ENCODE measurements around the gene MTRFR.

DNA sequence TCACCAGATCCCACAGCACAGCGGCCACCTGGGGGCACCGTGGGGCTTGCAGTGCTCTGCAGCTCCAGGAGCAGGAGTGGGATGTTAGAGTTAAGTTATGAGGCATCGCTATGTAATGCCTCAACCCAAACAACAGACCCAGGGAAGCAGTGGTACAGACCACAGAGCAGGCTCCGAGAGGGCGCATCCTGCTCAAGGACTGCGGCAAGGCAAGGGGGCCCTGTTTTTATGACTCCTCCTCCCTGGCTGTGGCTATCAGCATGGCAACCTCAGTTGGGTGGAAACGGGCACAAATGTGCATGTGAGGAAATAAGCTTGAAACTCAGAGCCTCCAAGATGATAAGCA lies 63.1 kb downstream of the ARL6IP4 start:
- PRO-cap = no peak

DNA sequence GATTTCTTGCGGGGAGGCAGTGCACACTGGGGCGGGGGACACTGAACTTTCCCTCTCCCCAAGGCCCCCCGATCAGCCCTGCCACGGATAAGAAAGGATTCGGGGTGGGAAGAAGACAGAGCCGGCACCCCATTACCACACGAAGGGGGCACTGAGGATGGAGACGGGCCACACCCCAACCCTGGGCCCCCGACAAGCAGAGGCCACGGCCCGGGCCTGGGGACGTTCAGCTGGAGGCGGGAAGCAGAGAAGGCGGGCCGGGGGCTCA lies 866 bp downstream of the PITPNM2 start:
- PRO-cap = no peak

GRCh38 chr12:123233300-123234006 lies at the start of gene MTRFR:
Gene MTRFR, plus strand, starts transcription at chr12:123233436.
- PRO-cap = bidirectional peak, plus-strand start at chr12:123233436, minus-strand start at chr12:123233170; unidirectional peak, plus-strand start at chr12:123233712

GRCh38 chr12:123241933-123243205 lies 9.1 kb downstream of the MTRFR start:
- PRO-cap = no peak

GRCh38 chr12:123471405-123471733 lies 13.4 kb downstream of the SNRNP35 start:
- PRO-cap = no peak

GRCh38 chr12:123510746-123511785 lies 22.5 kb downstream of the RILPL1 start:
- PRO-cap = no peak

DNA sequence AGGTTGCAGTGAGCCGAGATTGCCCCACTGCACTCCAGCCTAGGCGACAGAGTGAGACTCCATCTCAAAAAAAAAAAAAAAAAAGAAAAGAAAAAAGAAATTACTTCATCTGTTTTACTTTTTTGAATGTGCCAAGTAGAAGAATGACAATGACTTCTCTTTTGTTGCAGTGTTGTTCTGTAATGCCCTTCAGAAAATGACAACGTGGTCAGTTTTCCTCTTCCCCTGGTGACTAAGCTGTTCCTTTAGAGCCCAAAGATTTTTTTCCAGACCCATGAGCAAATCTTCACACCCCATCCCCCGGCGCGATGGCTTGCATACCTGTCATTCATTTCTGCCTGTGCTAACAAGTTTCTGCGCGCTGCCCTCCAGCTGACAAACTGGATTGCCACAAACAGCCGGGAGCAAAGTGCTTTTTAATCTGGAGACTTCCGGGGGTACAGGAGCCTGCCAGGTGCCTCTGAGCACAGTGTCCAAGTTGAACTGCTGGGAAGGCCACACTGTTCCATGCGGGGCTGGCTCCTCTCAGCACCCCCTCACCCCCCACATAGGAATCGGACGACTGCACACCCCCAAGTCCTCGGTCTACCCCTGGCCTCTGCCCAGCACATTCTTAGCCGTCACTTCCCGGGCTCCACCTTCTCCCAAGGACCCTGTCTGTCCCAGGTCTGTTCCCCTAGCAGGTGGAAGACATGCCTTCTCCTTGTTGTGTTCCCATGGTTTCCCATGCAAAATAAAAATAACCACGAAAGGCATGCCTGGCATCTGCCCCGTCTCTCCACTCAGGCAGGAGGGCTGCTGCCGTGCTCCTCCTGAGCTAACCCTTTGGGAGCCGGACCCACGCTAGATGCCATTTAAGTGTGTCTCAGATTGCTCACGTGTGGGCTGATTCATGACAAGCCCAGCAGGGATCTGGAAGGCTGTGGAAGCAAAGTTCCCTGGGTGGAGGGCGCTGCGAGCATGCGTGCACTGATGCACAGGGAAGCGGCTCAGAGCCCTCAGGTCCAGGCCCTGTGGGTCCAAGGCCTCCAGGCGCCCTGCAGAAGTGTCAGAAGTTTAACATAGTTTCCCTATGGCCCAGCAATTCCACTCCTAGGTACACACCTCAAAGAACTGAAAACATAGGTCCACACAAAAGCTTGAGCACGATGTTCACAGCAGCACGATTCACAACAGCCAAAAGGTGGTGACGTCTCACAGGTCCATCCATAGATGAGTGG lies 14.1 kb downstream of the RILPL1 start:
- PRO-cap = no peak

GRCh38 chr12:123742049-123742683 lies 19.9 kb upstream of the DNAH10 start:
- PRO-cap = no peak

DNA sequence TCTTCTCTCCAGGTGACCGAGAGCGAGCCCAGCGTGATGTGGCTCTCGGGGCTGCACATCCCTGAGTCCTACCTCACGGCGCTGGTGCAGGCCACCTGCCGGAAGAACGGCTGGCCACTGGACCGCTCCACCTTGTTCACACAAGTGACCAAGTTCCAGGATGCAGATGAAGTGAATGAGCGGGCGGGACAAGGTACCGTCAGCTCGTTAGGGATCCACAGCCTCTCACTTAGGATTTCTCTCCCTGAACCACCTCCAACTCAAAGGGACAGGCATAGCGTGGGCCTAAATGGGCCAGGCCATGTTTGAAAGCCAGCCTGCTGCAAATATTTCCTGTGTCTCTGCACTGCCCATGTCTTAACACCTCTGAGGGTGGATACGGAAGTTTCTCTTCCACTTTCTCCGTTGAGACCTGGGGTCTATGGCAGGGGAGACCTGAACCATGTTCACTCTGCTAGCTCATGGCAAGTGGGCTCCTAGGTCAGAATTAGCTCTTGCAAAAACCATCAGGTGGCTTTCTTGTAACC lies 39.2 kb downstream of the CCDC92 start:
- PRO-cap = no peak

GRCh38 chr12:124233345-124233897 lies 61.5 kb upstream of the RFLNA start:
- PRO-cap = no peak

GRCh38 chr12:124326780-124327260 lies 31.9 kb downstream of the RFLNA start:
- PRO-cap = no peak

DNA sequence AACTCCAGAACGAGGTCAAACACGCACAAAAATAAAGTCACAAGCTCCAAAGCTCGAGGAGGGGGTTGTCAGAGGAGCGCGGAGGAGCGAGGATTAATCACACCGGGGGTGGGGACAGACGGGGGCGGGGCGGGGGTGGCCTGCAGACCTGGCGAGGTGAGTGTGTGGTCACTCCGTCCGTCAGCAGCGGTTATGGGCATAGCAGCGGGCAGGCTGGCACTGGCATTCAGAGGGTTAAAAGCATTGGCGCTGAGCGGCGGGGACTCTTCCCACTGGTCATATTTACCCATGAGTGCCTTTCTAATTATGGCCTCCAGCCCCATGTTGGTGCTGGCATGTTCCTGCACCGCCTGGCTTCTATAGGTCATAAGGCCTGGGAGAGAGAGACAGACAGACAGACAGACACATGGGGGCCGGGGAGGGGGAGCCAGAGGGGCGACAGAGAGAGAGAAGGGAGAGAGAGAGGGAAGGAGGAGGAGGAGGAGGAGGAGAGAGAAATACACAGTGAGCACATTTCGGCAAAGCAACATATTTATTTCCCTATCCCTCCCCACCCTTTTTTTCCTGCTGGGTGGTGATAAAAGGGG lies 32.5 kb downstream of the RFLNA start:
- PRO-cap = no peak

DNA sequence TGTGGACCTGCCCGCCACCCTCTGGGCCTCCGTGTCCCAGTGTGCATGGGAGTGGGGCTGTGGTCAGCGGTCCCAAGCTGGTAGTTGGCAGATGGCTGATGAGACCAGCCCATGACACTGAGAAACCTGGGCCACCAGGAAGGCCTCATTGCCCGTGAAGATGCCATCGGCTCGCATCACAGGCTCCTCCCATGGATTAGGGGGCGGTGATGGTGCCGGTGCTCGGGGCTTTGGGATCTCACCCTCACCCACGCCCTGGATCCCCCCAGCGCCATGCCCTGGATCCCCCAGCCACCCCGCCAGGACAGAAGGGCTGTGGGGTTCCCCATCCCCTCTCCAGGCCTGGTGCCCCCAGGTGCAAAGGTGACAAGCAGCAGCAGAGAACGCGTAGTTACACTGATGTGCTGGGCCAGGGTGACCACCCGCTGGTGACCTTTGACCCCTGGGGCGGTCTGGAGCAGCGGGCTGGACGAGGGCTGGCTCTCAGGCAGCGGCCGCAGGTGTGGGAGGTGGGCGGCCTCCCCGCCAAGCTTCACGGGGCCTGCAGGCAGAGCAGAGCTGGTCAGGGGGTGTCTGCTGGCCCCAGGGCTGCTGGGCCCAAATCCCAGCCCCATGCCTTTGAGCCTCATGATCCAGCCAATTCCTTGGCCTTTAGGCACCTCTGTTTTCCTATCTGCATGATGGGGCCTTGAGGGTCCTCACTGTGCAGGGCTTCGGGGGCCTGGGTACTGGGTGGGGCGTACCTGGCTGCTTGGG lies 40.0 kb downstream of the RFLNA start:
- PRO-cap = no peak

DNA sequence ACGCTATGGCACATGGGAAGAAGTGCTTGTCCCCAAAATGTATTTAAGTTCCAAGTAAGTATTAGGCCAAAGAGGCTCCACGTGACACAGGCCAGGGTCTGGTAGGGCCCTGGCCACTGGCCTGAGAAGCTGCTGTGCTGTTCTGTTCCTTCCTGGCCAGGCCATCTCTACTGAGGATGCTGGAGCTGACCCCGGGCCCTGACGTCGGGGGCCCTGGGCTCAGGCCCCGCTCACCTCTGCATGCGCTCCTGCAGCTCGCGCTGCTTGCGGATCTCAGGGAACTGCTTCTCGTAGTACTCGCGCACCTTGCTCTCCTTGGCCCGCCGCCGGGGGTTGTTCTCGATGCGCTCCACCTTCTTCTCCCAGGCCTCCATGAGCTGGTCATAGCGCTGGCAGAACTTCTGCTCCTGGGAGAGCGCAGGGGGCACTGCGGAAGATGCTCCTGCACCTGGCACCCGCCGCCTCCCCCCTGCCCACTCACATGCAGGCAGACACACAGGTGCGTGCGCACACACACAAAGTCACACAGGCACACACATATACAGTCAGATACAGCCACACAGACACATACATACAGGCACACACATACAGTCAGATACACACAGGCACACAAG lies 135.6 kb downstream of the RFLNA start:
- PRO-cap = no peak

- PRO-cap = no peak
Measured at GRCh38 chr12:124483588-124483787, 83.9 kb downstream of the NCOR2 start.

DNA sequence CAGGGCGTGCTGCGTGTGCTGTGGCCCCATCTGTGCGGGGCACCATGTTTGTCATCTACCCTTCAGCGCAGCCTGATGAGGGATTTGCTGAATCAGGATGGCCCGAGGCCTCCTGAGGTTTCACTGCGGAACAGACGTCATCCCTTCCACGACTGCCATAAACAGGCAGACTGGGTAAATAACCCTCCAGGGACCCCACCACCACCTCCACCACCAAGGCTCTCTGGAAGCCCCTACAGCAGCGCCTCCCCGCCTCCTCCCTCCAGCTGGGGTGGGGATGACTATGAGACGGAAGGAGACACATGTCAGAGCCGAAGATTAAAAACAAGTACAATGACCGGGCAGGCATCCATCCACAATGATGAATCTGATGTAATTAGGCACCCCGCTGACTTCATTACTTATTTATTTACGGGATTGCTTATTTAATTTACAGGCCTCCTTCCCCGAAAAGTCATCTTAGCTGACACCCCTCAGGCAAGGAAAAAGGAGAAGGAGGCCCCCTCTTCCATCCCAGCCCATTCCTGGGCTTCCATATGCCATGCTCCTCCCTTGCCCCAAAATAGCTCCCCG lies 39.4 kb downstream of the NCOR2 start:
- PRO-cap = no peak

- PRO-cap = no peak
Measured at GRCh38 chr12:124568033-124568249, 529 bp upstream of the NCOR2 start.

DNA sequence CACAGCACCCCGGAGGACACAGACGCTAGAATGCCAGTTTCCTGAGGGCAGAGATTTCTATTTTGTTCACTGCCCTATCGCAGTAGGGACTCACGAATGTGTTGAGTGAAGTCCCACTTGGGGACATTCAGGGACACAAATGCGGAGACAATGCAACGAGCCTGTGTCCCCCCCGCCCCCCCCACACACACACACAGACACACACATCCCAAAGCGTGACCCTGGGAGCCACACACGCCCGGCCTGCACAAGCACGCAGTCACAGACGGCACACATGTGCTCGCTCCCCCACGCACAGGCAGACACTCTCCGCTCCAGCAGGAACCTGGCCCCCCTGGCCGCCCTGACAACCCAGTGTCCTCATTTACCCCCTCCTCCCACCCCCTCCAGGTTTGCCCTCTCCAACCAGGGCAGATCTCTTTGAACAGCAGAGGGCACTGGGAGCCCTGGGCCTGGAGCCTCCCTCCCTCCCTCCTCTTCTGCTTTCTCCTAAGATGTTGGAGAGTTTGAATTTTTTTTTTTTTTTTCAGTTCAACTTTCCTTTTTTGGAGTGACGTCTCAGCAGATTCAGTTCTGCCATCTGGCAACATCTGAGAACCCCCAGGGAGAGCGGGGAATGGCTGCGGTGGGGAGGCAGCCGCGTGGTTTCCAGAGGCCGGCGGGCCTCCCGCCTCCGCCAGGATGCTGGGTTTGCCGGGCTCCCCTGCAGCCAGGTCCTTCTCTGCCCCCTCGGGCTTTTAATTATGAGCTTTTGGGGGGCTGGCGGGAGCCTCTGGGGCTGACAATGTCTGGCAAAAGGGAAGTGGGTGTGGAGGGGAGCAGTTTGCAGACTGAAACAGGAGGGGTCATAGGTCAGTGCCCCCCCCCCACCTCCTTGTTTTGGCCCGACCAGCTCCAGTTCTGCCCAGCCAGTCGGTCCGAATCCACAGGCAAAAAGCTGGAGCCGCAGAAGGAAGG lies 1.1 kb upstream of the NCOR2 start:
- PRO-cap = bidirectional peak, plus-strand start at position 606 of the sequence, minus-strand start at position 481 of the sequence

DNA sequence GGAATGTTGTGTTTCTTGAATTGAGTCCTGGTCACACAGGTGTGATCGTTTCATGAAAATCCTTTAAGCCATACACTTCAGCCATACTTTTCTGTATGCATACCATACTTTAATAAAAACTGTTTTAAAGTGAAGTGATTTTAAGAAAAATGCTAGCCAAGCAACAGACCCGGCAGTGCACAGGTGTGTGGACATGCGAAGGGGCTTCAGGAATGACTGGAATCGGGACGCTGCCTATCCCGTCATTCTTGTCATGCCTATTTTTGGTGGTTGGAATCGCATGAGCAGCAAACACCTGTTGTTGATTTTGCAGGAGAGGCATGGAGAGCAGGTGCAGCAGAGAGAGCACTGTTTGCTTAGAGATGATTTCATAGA lies 19.1 kb upstream of the NCOR2 start:
- PRO-cap = no peak

DNA sequence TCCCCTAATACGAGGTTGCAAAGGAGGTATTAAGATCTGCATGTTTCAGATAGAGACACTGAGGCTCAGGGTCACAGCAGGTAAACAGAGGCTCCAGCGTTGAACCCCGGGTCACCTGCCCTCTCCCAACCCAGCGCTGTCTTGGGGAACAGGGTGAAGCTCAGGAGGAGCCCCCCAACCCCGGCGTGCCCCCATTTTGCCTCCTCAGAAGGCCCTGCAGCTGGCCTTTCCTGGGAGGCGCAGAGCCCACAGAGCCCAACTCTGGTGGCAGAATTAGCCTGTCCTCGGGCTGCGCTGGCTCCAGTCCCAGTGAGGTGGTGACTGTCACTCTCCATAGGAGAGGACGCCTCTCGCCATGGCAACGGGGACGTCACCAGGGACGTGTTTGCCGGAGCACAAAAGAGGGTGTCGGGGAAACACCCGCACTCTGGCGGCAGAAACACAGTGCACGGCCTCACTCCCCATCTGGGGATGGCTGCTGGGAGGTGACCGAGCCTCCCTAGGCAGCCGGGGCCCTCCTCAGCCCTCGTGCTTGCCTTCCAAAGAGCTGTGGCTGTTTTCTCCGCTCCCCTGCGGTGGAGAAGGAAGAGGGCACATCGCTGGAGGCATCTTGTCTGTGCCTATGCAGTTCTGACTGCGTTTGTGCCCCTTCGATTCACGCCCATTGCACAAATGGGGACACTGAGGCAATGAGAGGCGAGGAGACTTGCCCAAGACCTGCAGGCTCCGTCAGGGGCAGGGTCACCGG lies 50.2 kb upstream of the NCOR2 start:
- PRO-cap = no peak